Right cardiac atrium (tissue), 1 donor: ENCODE results near the genes MKI67, BNIP3 and JAKMIP3.

DNA sequence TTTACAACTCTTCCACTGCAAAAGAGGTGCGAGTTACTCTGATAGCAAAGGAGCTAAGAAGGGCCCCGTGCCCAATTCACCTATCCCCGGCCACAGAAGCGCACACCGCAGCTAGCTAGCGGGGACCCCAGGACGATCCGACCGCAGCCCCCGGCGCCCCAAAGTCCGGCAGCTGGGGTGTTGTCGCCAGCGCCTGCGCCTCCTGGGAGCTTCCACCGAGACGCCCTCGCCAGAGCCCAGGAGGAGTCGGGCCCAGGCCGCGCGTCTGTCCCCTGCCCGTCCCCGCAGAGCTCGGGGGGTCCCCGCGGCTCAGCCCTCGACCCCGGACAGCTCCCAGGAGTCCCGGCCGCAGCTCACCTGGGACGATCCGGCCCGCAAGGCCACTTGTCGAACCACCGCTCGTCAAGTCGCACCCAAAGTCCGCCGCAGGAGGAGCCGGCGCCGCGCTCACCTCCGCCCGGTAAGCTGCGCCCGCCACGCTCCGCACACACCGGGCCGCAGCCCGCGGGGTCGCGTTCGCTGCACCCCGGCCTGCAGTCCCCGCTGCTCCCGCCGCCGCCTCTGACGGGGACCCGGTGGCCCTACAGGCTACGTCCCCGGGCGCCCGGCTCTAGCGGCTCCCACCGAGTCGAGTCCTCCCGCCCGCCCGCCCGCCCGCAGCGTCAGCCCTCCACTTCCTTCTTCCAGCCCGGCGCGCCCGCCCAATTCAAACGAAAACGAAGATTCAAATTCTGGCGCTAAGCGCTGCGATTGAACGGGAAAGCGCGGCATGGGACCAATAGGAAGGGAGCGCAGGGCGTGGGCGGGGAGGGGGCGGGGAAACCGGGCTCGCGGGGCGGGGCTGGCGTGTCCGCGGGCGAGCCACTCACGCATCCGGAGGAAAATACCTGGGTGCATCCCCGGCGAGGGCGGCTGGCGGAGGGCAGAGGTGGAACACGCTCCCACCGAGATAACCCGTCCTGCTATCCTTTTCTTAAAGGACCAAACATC is at the start of gene MKI67:
Gene MKI67 (minus strand): TSS at position 682 of the 990 bp plus-strand sequence.
- PRO-cap = no peak

- PRO-cap = no peak
Observed at GRCh38 chr10:128883969-128884243, 583.1 kb upstream of the MGMT start.

- PRO-cap = unidirectional peak, plus-strand start at chr10:129950132
Observed at GRCh38 chr10:129949806-129950433, 14.2 kb downstream of the EBF3 start.

GRCh38 chr10:129964635-129965810 is 949 bp upstream of the EBF3 start:
- PRO-cap = unidirectional peak, minus-strand start at chr10:129965373

GRCh38 chr10:131676736-131677167 is 224.1 kb upstream of the PPP2R2D start:
- PRO-cap = no peak

- PRO-cap = no peak
Observed at GRCh38 chr10:131808976-131809410, 91.8 kb upstream of the PPP2R2D start.

DNA sequence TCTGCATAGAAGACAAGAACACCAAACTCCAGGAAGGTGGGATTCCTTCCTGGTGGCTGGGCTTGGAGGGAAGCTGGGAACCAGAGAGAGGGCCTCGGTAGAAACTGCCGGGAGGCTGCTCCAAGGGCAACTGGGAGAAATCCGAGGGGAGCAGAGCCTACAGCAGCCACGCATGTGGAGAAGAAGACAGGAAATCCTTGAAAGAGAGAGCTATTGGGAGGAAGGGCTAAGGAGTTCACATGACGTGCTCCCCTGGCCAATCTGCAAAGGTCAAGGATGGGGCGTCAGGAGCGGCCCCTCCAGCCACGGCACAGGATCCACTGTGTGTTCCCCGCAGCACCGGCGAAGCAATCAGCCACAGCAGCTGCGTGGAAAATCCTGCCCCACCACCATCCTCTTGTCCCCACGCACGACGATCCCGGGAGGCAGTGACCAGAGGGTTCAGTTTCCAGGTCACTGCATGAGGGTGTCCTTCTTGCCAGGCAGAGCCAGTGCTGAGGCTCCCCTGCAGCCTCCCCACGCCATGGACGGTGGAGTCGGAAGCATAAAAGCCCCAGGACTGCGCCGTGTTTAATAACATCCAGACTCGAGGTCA is 8.7 kb upstream of the PPP2R2D start:
- PRO-cap = no peak

- PRO-cap = unidirectional peak, plus-strand start at chr10:131900646; unidirectional peak, plus-strand start at chr10:131900689
Observed at GRCh38 chr10:131900241-131900736, 519 bp upstream of the PPP2R2D start.

DNA sequence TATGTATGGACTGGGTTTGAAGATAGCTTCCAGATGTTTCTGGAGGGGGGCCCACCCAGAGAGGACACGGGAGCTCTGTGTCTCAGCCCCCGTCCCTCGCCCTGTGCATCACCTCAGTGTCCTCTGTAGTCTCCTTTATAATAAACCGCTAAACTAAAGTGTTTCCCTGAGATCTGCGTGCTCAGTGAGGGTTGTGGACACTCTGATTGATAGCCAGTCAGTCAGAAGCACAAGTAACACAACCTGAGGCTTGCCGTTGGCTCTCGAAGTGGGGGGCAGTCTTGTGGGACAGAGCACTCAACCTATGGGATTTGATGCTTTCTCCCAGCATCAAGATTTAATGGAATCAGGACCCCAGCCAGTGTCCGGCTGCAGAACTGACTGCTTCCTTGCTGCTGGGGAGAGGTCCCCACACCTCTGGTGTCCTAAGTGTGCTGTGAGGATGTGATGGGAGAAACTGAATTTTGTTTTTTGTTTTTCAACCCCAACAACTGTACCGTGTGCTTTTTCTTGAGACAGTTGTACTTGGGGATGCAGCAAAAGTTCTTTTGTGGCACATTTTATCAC is 10.2 kb downstream of the PPP2R2D start:
- PRO-cap = no peak

- PRO-cap = no peak
Observed at GRCh38 chr10:131972648-131973337, 8.9 kb downstream of the BNIP3 start.

GRCh38 chr10:131979772-131980431 is 1.8 kb downstream of the BNIP3 start:
- PRO-cap = no peak

GRCh38 chr10:131981176-131981661 is 504 bp downstream of the BNIP3 start:
- PRO-cap = no peak

DNA sequence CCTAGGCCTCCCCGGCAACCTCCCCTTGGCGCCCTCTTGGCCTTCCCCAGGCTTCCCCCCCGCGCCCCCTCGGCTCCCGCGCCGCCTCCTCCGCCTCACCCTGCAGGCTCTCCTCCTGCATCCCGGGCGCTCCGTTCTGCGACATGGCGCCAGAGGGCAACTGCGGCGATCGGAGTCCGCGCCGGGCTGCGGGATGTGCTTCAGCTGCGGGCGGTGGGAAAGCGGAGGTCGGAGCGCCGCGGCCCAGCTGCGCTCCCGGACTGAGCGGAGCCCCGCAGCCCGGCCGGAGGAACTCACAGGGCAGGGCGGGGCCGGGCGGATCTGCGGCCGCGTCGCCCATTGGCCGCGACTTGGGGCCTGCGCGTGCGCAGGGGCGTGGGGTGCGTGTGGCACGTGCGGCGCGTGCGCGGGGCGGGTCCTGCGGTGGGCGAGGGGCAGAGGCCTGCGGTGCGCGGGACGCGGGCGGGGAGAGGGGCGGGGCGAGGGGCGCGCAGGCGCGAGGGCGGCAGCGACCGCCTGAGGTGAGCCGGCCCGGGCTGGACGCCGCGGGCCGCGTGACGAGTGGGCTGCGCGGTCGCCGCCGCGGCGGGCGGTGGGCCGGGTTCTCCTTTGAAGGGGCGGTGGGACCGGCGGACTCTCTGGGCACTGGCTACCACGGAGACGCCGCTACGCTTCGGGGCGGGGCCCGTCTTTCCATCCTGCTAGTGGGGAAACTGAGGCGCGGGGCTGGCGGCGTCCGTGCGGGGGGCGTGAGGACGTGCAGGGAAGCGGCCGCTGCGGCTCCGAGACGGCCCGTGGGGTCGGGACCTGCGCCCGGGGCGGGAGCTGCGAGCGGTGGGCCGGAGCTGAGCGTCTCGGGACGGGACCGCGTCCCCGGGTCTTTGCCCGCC is at the start of gene BNIP3:
Gene BNIP3 (minus strand): TSS at position 262 of the 890 bp plus-strand sequence.
- PRO-cap = bidirectional peak, plus-strand start at position 524 of the sequence, minus-strand start at position 262 of the sequence

- PRO-cap = unidirectional peak, plus-strand start at chr10:132065690; bidirectional peak, plus-strand start at chr10:132066019, minus-strand start at chr10:132066010
Observed at GRCh38 chr10:132065010-132066241, at the start of gene JAKMIP3. Gene JAKMIP3 (plus strand): TSS chr10:132065946.

- PRO-cap = unidirectional peak, plus-strand start at chr10:132078947
Observed at GRCh38 chr10:132078542-132079119, 12.9 kb downstream of the JAKMIP3 start.

DNA sequence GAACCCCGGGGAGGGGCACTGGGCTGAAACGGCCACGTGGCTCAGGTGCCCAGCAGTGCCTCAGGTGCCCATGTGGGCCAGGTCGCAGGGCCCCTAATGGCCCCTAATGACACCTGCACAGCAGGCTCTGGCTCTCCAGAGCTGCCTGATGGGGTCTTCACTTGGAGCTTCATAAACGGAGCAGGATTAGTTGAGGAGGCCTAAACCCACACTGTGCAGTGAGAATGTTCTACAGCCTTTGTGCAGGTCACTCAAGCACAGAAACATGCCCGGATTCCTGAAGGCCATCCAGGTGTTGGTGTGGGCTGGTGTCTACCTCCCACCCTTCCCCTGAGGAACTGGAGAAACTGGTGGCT is 32.8 kb upstream of the DPYSL4 start:
- PRO-cap = unidirectional peak, plus-strand start at position 75 of the sequence

- PRO-cap = no peak
Observed at GRCh38 chr10:132185675-132186033, 1.1 kb upstream of the DPYSL4 start.

- PRO-cap = no peak
Observed at GRCh38 chr10:132255522-132255979, 52.2 kb downstream of the STK32C start.

DNA sequence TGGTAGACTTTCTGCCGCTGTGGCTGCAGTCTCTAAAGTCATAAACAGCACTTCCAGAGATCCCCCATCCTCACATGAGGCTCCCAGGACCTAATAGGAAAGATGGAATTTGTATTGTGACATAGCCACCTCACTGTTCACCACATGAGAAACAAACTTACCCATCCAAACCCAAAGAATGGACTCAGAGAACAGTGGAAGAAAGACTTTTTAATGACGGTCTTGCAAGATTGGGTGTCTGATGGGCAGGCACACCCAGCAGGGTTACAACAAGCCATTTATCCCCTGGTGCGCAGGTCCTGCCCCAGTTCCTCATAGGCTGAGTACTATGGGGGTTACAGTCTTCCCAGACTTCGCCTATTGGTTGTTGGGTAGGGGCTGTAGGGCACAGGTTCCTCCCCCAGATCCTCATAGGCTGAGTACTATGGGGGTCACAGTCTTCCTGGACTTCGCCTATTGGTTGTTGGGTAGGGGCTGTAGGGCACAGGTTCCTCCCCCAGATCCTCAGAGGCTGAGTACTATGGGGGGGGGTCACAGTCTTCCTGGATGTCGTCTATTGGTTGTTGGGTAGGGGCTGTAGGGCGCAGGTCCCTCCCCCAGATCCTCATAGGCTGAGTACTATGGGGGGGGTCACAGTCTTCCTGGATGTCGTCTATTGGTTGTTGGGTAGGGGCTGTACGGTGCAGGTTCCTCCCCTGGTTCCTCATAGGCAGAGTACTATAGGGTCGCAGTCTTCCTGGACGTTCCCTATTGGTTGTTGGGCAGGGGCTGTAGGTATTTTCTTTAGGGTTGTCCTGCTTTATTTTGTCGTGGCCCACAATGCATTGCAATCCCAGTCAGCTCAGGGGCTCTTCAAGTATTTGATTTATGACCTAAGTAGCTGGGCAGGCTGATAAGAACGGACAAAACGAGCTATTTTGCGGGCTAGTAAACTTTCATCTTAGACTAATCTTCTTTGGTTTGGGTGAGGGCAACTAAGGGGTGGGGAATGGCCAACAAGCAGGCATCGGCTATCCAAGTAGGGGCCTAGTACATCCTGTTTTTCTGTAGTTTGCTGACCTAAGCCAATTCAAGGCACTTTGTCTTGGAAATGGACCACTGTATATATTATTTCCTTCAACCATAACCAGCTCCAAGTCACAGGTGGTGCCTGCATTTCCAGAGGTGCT is 3.3 kb downstream of the LRRC27 start:
- PRO-cap = no peak

- PRO-cap = no peak
Observed at GRCh38 chr10:132391860-132392353, 5.1 kb upstream of the PWWP2B start.